Vagina (tissue), 1 donor: ENCODE measurements around a stretch of chr16.

GRCh38 chr16:53550133-53550528 is 47.1 kb upstream of the AKTIP start:
- PRO-cap = no peak
- RAMPAGE, long total RNA = no peak

- PRO-cap = no peak
- RAMPAGE, long total RNA = no peak
These were observed 269.3 kb downstream of the FTO start for GRCh38 chr16:53973178-53973830.

DNA sequence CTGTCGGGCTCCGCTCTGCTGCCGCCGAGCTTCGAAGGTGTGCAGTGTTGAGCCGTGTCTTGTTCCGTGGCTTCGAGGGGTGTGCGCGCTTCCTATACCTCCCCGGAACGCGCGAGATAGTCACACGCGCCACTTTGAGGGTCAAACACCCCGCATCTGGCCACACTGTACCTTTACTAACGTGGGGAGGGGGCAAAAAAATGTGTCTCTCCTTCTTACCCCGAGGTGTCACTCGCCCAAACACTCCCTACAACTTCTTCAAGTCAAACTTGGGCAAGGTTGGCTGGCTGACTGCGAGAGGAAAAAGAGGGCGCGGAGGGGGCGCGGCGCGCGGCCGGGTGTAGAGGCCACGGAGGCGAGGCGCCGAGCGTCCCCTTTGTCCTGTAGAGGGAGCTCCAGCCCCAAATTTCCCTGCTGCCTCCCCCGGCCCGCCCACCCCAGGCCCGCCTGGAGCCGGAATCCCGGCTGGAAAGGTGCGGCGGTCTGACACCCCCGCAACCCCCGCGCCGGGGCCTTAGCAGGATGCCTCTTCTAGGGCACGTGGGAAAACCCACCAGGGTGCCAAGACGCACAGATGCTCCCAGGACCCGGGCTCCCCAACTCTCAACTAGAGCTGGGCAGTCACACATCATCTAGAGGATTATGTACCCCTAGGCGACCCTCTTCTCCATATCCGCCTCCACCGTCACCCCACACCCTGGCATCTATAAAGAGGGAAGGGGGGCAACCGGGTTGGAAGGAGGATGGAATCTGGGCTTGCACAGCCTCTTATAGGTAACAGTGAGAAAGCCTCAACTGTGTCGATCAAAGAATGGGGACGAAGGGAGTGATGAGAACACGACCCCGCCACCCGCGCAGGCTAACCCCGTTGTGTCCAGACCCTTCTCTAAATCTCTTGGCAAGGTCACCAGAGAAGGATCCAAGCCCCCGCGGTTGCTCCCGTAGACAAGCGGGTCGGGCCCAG is 4.2 kb downstream of the IRX3 start:
- PRO-cap = no peak
- RAMPAGE, long total RNA = no peak

GRCh38 chr16:54290681-54290912 is 4.0 kb upstream of the IRX3 start:
- PRO-cap = no peak
- RAMPAGE, long total RNA = no peak

GRCh38 chr16:54342158-54342836 is 55.7 kb upstream of the IRX3 start:
- PRO-cap = no peak
- RAMPAGE, long total RNA = no peak

- PRO-cap = no peak
- RAMPAGE, long total RNA = no peak
These were observed 84.1 kb upstream of the IRX3 start for GRCh38 chr16:54370682-54371079.

DNA sequence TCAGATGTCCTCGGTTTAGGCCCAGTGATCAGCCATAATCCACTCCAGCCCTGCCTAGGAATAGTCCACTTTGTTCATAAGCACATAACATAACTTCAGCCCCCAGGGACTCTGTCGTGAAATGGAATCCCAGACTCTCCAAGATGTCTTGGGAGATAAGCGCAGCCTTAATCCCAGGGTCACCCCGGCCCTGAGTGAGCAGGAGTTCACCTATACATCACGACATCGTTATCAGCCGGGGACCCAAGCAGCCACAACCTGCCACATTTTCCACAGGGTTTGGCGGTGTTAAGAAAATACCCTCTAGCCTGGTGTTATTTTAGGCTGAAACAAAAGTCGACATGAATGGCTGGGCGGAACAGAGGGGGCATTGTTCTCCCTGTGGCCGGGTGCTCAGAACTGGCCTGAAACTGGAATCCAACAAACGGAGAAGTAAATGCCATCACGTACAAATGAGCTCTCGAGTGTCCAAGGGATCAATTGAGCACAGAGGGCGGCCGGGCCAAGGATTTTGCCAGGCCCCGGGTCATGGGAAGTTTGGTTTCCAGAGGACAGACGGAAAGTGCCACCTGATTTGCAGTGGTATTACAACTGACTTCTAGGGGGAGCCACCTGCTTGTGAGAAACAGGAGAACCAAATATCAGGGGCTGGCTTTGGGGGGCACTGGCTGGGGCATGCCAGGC is 145.8 kb upstream of the IRX3 start:
- PRO-cap = no peak
- RAMPAGE, long total RNA = no peak

GRCh38 chr16:54846773-54847089 is 83.9 kb upstream of the IRX5 start:
- PRO-cap = no peak
- RAMPAGE, long total RNA = no peak

GRCh38 chr16:54934453-54935403 is 4.1 kb downstream of the IRX5 start:
- PRO-cap = no peak
- RAMPAGE, long total RNA = no peak

- PRO-cap = no peak
- RAMPAGE, long total RNA = no peak
These were observed 65.6 kb downstream of the IRX6 start for GRCh38 chr16:55389402-55390227.

DNA sequence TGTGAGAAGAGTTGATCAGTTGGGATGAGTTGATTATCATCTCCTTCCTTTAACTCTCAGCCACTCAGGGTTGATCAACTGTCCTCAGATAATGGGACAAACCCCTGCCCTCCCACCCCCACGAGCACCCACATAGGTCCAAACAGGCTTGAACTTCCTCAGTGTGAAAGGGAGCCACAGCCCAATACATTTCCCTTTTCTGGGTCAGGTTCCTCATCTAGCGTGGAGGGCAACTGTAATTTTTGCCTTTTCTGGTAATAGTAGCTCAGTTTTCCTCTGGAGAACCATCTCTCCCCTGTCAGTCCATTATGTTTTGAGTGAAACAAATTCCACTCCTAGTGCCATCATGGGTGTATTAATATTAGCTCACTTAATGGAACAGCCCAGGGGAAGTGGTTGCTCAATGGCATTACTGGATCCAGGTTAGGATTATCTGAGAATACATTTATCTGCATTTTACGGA is 544 bp upstream of the LPCAT2 start:
- PRO-cap = no peak
- RAMPAGE, long total RNA = no peak

DNA sequence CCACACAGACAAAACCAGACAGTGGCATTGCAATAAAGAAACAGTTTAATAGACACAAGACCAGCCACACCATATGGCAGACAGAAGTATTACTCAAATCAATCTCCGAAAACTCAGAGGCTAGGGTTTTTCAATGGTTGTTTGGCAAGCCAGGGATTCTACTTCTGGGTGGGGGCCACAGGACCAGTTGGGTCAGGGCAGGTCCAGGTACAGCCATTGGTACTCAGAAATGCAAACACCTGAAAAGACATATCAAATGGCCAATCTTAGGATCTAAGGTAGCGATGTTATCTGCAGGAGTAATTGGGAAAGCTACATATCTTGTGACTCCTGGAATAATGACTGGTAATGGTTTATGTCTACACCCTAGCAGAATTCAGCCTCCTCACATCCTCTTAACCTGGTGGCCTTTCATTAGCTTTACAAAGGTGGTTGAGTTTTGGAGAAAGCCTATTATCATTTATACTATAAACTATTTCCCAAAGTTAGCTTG is 40.8 kb upstream of the CES5A start:
- PRO-cap = no peak
- RAMPAGE, long total RNA = no peak

- PRO-cap = no peak
- RAMPAGE, long total RNA = no peak
These were observed 69.3 kb upstream of the CES5A start for GRCh38 chr16:55944419-55944882.

GRCh38 chr16:56102038-56102519 is 89.2 kb upstream of the GNAO1 start:
- PRO-cap = no peak
- RAMPAGE, long total RNA = no peak

DNA sequence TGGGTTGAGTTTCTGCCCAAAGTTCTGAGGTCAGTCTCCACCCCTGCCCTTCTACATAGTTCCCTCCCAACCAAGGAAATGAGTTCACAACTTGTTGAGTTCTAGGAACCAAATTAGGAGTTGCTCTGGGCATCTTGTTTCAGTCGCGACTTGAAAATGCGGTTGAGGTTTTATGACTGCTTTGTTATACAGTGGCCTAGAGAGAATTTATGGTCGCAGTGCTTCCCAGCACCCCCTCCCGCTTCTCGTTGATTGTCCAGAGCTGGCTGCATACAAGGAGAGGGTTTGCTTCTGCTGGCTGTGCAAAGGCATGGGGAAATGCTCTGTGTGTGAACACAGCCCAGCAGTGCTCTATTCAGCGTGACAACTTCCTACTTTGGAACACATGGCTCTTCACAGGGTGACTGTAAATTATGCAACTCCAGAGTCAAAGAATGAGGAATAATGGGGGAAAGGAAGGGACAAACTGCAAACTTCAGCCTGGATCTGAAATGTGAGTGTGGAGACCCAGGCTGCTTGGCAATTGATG is 20.3 kb downstream of the GNAO1 start:
- PRO-cap = no peak
- RAMPAGE, long total RNA = no peak

- PRO-cap = no peak
- RAMPAGE, long total RNA = no peak
These were observed 42.0 kb downstream of the GNAO1 start for GRCh38 chr16:56233279-56233614.

- PRO-cap = unidirectional peak, plus-strand start at chr16:56262561
- RAMPAGE, long total RNA = no peak
These were observed 70.9 kb downstream of the GNAO1 start for GRCh38 chr16:56262013-56262703.

DNA sequence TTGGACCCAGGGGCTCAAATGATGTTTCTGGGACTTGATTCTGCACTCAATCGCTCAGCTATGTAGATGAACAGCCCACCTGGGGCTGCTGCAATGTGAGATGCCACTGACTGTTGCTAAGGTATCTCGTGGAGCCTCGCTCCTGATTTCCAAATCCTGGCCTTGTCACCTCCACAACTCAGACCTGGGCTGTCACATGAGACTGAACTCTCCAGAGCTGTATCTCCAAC is 79.5 kb downstream of the GNAO1 start:
- PRO-cap = no peak
- RAMPAGE, long total RNA = no peak

DNA sequence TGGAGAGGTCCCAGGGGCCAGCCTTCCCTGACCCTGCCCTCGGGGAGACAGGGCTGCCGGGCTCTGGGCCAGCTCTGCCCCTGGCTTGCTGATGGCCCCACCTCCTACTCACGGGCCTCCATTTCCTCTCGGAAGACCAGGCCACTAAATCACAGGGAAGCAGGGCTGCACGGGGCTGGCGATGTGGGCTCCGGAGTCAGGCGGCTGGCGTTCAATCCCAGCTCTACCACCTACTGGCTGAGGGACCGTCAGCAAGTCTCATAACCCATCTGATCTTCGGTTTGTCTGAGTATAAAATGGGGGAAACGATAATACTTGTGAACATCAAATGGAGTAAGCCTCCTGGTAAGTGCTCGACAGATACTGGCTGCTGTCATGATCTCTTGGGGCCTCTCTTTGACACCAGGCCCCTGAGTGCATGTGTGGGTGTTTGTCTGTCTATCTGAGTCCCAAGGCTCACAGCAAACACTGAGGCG is 113.3 kb downstream of the AMFR start:
- PRO-cap = no peak
- RAMPAGE, long total RNA = no peak

DNA sequence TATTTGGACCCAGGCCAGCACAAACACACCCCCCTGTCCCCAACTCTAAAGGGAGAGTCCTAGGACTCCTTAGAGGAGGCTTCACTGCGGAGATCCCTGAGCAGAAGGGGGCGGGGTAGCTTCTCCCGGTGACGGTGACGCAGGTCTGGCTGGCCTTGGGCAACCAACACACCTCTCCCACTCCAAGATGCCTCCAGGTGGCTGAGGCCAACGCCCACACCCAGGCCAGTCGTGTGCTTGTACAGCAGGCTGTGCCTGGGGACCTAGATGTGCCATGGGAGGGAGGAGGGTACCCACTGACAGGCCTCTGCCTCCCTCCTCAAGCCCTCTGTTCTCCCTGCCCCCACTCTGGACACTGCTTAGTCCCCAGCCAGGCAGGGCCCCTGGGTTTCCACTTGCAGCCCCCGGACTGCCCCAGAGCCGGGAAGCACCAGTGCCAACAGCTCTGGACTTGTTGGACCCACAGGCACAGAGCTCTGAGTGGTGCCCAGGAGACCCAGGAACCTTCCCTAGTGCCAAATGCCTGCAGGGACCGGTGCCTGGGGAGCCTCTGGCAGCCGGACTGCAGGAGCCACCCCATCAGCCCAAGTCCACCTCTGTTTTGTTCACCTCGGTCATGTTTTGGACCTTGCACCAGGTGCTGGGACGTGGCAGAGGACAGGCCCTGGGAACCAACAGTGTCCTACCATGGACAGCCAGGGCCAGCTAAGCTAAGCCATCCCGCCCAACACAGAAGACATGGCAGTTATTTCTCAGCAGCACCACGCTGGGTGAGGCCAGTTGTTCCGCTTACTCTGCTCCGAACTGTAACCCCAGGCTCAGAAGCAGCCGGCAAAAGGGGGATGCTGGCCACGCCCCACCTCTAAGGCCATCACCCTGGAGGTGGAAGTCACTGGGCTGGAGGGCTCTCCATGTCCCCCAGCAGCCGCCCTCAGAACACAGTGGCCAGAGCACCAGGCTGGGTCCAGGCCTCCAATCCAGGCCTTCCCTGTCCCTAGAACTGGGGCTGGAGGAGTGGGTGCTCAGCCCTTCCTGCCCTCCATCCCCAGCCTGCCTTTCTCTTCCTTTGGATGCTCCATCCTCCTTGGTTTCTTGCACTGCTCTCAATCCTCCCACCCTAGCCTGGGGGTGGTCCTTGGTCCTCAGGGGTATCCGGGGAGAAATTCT is 79.9 kb downstream of the AMFR start:
- PRO-cap = no peak
- RAMPAGE, long total RNA = no peak